HepG2 (cell line): ENCODE results near the gene CTSC.

DNA sequence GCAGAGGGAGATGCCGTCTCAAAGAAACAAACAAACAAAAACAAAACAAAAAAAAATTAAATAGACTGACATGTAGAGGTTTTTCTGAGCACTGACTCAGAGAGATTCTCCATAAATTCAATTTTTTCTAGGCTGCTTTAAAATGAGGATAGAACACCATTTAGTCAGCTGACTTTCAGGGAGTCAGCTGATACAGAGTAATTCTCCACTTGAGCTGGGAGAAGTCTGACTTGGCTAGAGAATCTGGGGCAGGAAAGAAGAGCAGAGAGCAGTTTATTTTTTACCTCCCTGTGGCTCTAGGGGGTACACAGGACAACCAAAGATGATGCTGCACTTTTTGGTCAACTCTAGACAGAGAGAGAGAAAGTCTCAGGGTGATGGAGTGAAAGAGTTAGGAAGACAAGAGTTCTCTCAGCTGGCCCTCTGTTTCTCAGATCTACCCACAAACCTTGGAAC lies 67.3 kb upstream of the EED start:
- RRBS, 2 experiments: no CpG with 5 or more reads among the region's 1 CpG
CAGE:
- cytosol, long polyA minus RNA: no peak
- cytosol, long polyA plus RNA: no peak
- long polyA plus RNA: no peak
- nucleus, long polyA minus RNA: no peak
- nucleus, long polyA plus RNA: no peak

DNA sequence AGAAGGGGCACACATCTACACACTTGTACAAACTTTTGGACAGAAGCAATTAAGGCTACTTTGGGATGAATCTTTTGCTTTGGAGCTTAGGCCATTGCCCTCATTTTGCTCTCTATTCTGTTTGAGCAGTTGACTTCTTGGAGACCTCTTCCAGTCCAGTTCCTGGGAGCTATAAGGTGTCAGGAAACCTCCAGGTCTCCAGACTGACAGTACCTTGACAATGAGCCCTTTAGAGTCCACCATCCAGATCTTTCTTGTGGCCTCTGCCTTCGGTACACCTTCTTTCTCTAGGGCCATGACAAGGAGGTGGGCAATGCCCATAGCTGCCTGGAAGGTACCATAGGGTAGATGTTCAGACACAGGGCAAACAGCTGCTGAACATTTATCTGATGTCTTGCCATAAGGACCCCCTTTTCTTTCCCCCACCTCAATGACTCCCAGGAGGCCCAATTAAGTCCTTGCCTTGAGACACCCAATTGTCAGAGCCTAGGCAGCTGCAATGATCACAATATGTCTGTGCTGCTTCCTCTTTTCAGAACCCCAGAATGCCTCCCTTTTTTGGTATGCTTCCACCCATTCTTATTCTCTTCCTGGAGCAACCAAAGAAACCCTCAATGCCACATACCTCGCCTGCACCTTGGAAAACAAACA lies 75.1 kb downstream of the CCDC81 start:
- RRBS, 2 experiments: no CpG with 5 or more reads among the region's 2 CpGs
CAGE:
- cytosol, long polyA minus RNA: no peak
- cytosol, long polyA plus RNA: no peak
- long polyA plus RNA: no peak
- nucleus, long polyA minus RNA: no peak
- nucleus, long polyA plus RNA: no peak

- RRBS, 2 experiments: no CpG with 5 or more reads among the region's 4 CpGs
CAGE:
- cytosol, long polyA minus RNA: no peak
- cytosol, long polyA plus RNA: no peak
- long polyA plus RNA: no peak
- nucleus, long polyA minus RNA: no peak
- nucleus, long polyA plus RNA: no peak
These were observed 102.8 kb downstream of the CCDC81 start for GRCh38 chr11:86477473-86477921.

GRCh38 chr11:86486578-86486931 lies 111.9 kb downstream of the CCDC81 start:
- RRBS, 2 experiments: no CpG with 5 or more reads among the region's 5 CpGs
CAGE:
- cytosol, long polyA minus RNA: no peak
- cytosol, long polyA plus RNA: no peak
- long polyA plus RNA: no peak
- nucleus, long polyA minus RNA: no peak
- nucleus, long polyA plus RNA: no peak

DNA sequence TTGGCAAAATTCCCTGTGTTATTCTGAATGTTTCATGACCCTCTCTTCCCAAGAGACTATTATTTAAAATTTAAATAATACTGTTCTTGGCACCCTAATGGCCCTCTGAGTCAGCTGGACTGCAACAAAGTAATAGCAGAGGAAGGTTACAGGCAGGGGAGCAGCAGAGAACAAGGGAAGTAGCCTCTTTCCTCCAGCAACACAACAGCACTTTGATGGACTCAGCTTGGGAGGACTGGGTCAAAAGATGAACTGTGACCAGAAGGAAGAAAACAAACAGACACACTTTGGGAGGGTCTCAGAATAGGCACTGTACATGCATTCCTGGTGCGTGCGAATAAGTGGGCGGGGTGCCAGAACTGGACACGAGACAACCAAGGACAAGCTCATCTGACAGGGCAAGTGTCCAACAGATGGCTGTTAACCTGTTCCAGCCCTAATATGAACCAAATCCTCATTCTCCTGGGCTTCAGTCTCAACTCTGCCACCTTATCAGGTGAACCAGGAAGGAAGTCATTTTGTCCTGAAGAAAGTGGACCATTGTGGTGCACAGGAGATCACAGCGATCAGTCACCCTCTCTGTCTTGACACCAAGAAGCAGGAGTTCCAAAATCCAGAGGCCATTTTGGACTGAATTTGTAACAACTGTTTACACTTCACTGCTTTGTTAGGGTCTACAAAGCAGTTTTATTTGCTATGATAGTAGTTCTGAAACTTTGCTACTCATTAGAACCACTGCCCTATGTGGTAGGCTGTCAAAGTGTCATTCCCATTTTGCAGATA lies 203.6 kb downstream of the CCDC81 start:
- RRBS, 2 experiments: no CpG with 5 or more reads among the region's 5 CpGs
CAGE:
- cytosol, long polyA minus RNA: no peak
- cytosol, long polyA plus RNA: no peak
- long polyA plus RNA: no peak
- nucleus, long polyA minus RNA: no peak
- nucleus, long polyA plus RNA: no peak

DNA sequence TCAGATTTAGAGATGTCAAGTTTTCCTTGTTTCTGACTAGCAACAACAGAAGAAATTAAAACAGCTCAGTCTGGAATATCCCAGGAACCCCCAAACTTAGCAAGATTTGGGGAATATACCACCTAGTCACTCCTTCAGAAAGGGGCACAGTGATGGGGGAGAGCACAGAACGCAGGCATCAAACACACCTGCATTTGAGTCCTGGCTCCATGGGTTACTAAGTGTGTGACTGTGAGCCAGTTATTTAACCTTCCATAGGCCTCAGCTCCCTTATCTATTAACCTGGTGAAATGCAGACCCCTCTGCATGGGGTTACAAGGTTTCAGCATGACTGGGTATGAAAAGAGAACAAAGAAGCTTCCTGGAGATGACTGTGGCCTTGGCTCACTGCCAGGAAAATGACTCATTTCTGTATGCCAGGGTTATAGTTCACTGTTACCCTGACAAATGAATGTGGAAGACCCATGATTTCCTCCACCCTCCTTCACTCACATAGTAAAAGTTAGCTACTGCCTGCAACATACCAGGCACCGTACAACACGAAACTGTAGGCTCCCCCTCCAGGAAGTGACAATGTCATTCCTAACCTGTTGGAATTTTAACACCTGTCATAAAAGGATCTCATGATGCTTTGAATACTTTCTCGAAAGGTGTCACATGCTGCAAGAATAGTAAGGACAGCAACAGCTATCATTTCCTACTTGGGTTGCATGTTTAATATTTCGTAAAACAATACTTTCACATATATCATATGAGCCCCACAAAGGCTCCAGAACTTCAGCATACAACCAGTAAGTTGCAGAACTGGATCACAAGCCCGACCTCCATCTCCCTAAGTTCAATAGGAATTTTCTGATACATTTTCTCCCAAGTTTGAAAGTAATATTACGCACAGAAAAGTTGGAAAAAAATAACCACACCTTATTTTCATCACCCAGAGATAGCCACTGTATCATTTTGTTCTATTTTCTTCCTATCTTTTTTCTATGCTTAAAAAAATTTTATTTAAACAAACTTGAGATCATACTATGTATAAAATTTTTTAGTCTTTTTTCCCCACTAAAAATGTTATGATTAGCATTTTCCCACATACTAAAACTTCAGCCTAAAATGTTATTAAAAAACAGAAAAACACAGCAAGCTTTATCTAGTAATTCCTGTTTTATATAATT lies 207.2 kb upstream of the PRSS23 start:
- RRBS, 2 experiments: no CpG with 5 or more reads among the region's 7 CpGs
CAGE:
- cytosol, long polyA minus RNA: no peak
- cytosol, long polyA plus RNA: no peak
- long polyA plus RNA: no peak
- nucleus, long polyA minus RNA: no peak
- nucleus, long polyA plus RNA: no peak

DNA sequence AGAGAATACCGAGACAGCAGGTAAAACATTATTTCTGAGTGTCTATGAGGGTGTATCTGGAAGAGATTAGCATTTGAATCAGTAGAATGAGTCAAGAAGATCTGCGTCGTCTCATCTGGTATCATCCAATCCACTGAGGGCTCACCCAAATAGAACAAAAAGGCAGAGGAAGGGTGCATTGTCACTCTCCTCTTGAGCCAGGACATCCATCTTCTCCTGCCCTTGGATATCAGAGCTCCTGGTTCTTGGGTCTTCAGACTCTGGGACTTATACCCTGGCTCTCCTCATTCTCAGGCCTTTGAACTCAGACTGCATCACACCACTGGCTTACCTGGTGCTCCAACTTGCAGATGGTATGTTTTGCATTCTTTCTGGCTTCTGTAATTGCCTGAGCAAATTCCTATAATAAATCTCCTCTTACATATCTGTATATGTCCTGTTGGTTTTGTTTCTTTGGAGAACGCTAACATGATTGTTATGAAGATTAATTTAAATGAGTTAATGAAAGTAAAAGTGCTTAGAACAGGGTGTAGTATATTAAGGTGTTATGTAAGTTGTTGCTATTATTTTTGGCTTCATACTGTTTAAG lies 177.2 kb upstream of the PRSS23 start:
- RRBS, 2 experiments: no CpG with 5 or more reads among the region's 4 CpGs
CAGE:
- cytosol, long polyA minus RNA: no peak
- cytosol, long polyA plus RNA: no peak
- long polyA plus RNA: no peak
- nucleus, long polyA minus RNA: no peak
- nucleus, long polyA plus RNA: no peak

GRCh38 chr11:86800838-86801122 lies 438 bp downstream of the PRSS23 start:
- RRBS, 2 experiments: 11 to 12% methylated on average over 6 of the region's 9 CpGs
CAGE:
- cytosol, long polyA minus RNA: no peak
- cytosol, long polyA plus RNA: no peak
- long polyA plus RNA: no peak
- nucleus, long polyA minus RNA: no peak
- nucleus, long polyA plus RNA: no peak

- RRBS, 2 experiments: no CpG with 5 or more reads among the region's 4 CpGs
CAGE:
- cytosol, long polyA minus RNA: no peak
- cytosol, long polyA plus RNA: no peak
- long polyA plus RNA: no peak
- nucleus, long polyA minus RNA: no peak
- nucleus, long polyA plus RNA: no peak
These were observed 5.6 kb downstream of the PRSS23 start for GRCh38 chr11:86805718-86806478.

DNA sequence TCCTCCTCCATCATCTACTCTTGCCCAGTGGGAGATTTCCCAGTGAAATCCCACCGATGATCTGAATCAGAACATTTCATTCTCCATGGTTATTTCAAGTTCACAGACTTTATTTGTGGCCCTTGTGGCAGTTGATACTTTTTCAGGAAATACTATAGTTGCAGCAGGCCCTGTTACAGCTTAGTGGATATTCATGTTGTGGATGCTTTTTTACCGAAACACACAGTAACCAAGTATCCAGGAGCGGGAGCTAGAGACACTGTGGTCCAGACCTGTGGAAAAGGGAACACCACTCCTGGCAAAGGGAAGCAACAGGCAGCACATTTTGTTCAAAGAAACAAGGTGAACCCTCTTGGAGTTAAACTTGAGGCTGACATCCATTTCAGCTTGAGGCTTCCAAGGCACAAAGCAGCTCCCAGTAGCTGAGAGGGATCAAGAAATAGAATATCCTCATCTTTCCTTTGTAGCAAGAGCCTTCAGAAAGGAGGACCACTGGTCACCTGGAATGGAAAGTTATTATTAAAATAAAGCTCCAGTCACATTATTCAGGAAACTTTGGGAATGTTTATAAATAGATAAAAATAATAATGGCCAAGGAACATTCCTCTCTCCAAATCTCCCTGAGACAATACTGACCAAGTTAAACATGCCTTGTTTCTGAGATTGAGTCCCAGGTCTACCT lies 33.5 kb downstream of the FZD4 start:
- RRBS, 2 experiments: no CpG with 5 or more reads among the region's 3 CpGs
CAGE:
- cytosol, long polyA minus RNA: no peak
- cytosol, long polyA plus RNA: no peak
- long polyA plus RNA: no peak
- nucleus, long polyA minus RNA: no peak
- nucleus, long polyA plus RNA: no peak

GRCh38 chr11:86982043-86982573 lies 26.9 kb upstream of the FZD4 start:
- RRBS, 2 experiments: no CpG with 5 or more reads among the region's 5 CpGs
CAGE:
- cytosol, long polyA minus RNA: no peak
- cytosol, long polyA plus RNA: no peak
- long polyA plus RNA: no peak
- nucleus, long polyA minus RNA: no peak
- nucleus, long polyA plus RNA: no peak

GRCh38 chr11:87038532-87039026 lies 845 bp downstream of the TMEM135 start:
- RRBS, 2 experiments: no CpG with 5 or more reads among the region's 2 CpGs
CAGE:
- cytosol, long polyA minus RNA: no peak
- cytosol, long polyA plus RNA: no peak
- long polyA plus RNA: no peak
- nucleus, long polyA minus RNA: no peak
- nucleus, long polyA plus RNA: no peak

- RRBS, 2 experiments: no CpG with 5 or more reads among the region's 66 CpGs
CAGE:
- cytosol, long polyA minus RNA: start-site peak on the minus strand at chr11:88337697-88337738, 871 reads
- cytosol, long polyA plus RNA: start-site peak on the minus strand at chr11:88337696-88337745, 1,793 and 3,188 reads in 2 replicates
- long polyA plus RNA: start-site peak on the minus strand at chr11:88337694-88337738, 2,745 and 2,022 reads in 2 replicates
- nucleus, long polyA minus RNA: no peak
- nucleus, long polyA plus RNA: start-site peak on the minus strand at chr11:88337697-88337745, 793 and 1,383 reads in 2 replicates; start-site peak on the plus strand at chr11:88337843-88337879, 47 and 14 reads in 2 replicates
These were observed at the start of gene CTSC for GRCh38 chr11:88337077-88338305. Gene CTSC (minus strand): TSS chr11:88337736.

- RRBS, 2 experiments: 40 to 75% methylated on average over 4 of the region's 54 CpGs
CAGE:
- cytosol, long polyA minus RNA: no peak
- cytosol, long polyA plus RNA: no peak
- long polyA plus RNA: no peak
- nucleus, long polyA minus RNA: no peak
- nucleus, long polyA plus RNA: no peak
These were observed 171.7 kb upstream of the CTSC start for GRCh38 chr11:88509034-88509769.

GRCh38 chr11:90431794-90432101 lies 208.9 kb upstream of the CHORDC1 start:
- RRBS, 2 experiments: no CpG with 5 or more reads among the region's 1 CpG
CAGE:
- cytosol, long polyA minus RNA: no peak
- cytosol, long polyA plus RNA: no peak
- long polyA plus RNA: no peak
- nucleus, long polyA minus RNA: no peak
- nucleus, long polyA plus RNA: no peak

DNA sequence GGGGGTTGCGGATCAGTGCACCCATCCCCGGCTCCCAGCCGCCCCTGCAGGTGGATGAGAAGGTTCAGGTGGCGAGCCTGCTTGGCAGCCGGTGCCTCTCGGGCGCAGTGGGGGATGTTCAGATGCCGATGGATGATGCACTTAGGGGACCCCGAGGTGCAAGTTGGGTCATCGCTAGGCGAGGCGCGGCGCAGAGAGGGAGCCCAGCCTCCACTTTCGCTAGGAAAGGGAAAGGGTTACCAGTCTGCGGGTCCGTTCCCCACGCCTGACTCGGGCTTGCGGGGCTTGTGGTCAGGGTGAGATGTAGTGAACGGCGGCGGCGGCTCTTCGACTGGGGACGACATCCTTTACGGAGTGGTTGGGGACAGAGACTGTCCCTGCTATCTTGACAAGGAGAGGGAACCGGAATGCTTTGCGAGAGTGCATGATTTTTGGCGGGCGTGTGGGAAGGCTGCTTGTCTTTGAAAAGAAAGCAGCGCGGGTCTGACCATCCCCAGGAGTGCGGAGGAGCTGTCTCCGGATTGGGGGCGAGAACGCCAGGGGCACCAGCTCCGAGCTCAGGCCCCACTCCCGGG lies 950 bp downstream of the FAT3 start:
- RRBS, 2 experiments: 42 to 50% methylated on average over 13 of the region's 39 CpGs
CAGE:
- cytosol, long polyA minus RNA: no peak
- cytosol, long polyA plus RNA: no peak
- long polyA plus RNA: no peak
- nucleus, long polyA minus RNA: no peak
- nucleus, long polyA plus RNA: no peak

GRCh38 chr11:92915445-92916005 lies 53.9 kb upstream of the MTNR1B start:
- RRBS, 2 experiments: 85 to 93% methylated on average over 9 of the region's 44 CpGs
CAGE:
- cytosol, long polyA minus RNA: no peak
- cytosol, long polyA plus RNA: no peak
- long polyA plus RNA: no peak
- nucleus, long polyA minus RNA: no peak
- nucleus, long polyA plus RNA: no peak

- RRBS, 2 experiments: no CpG with 5 or more reads among the region's 3 CpGs
CAGE:
- cytosol, long polyA minus RNA: no peak
- cytosol, long polyA plus RNA: no peak
- long polyA plus RNA: no peak
- nucleus, long polyA minus RNA: no peak
- nucleus, long polyA plus RNA: no peak
These were observed 61.5 kb downstream of the SMCO4 start for GRCh38 chr11:93481730-93482030.

DNA sequence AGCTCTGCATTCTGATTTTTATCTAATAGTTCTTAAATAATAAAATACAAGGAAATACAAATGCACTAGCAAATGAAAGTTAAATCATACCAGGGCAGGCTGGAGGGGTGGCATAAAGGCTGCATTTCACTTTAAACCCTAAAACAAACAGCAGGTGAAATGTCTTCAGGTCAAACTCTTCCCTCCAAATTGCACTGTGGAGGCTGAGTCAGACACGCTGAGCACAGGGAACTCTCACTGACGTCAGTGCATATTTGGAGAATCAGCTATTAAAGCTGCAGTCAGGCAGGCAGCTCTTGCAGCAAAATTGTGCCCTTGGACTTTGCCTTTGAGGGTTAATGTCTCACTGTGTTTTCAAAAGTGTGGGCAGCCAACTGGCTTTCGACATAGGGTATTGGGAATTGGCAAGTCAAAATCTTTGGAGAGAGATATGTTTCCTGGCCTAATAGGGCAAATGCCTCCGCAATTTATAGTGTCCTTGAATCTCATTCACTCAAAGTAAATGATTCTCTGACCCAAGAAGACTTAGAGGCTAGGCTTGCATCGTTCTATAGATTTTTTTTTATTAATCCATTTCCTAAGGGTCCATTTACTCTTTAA lies 27.6 kb upstream of the SMCO4 start:
- RRBS, 2 experiments: no CpG with 5 or more reads among the region's 5 CpGs
CAGE:
- cytosol, long polyA minus RNA: no peak
- cytosol, long polyA plus RNA: no peak
- long polyA plus RNA: no peak
- nucleus, long polyA minus RNA: no peak
- nucleus, long polyA plus RNA: no peak

GRCh38 chr11:93729264-93730274 lies 11.7 kb downstream of the TAF1D start:
- RRBS, 2 experiments: no CpG with 5 or more reads among the region's 9 CpGs
CAGE:
- cytosol, long polyA minus RNA: no peak
- cytosol, long polyA plus RNA: no peak
- long polyA plus RNA: no peak
- nucleus, long polyA minus RNA: no peak
- nucleus, long polyA plus RNA: no peak